ENCODE results near the genes MBIP and NKX2-1.

- PRO-cap, result no peak
Measured at GRCh38 chr14:34043633-34044287, 92.9 kb upstream of the EGLN3 start.

DNA sequence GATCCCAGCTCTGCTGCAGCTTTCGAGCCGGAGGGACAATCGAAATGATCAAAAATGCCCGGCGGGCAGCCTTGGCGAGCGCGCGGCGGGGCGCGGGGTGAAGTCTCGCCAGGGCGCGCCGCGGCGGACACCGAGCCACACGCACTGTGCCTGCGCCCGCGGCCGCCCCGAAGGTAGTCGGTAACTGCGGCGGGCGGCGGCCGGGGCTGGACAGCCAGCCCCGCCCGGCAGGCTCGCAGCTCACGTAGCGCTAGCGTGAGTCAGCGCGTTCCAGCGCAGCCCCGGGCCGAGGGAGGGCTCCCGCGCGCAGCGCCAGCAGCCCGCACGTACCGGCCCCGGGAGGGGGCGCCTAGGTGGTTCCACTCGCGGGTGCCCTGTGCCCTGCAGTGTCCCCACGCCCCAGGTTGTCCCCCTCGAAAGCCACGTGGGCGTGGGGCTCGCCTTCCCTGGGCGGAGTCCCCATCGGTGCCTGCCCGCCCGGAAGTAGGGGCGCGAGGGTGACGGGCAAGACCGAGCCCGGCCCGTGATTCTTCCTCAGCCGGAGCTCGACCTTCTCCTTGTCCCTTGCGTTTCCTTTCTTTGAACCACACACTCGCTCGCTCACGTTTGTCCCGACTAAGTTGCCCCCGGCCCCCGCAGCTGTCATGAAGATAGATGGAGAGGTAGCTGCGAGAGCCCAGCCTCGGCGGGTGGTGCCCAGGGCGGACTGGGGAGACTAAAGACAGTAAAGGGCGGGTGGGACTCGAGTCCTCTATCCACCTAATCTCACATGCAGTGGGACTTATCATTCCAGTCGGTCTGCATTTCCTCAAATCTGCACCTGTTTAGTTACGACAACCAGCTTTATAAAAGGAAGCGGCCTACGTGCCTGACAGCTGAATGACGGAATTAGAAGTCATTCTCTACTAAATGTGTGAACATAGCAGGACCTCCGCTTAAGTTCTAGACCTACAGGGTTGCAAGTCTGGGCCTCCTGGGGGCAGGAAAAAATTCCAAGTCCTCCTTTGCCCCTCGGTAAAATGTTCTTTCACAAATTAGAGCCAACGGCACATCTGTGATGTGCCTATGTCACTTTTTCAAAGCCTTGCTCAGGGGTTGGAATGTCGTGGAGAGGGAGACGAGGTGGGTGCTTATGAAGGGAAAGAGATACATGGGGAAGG is 109.6 kb upstream of the EGLN3 start:
- PRO-cap, result bidirectional peak, plus-strand start at position 286 of the sequence, minus-strand start at position 148 of the sequence

- PRO-cap, result no peak
Measured at GRCh38 chr14:34556508-34556794, 16.9 kb upstream of the EAPP start.

GRCh38 chr14:34650597-34651245 is 20.8 kb upstream of the SNX6 start:
- PRO-cap, result no peak

GRCh38 chr14:34700072-34700682 is 14.2 kb downstream of the CFL2 start:
- PRO-cap, result no peak

GRCh38 chr14:34710972-34711585 is 3.3 kb downstream of the CFL2 start:
- PRO-cap, result no peak

GRCh38 chr14:34872722-34873147 is 2.4 kb downstream of the BAZ1A start:
- PRO-cap, result unidirectional peak, plus-strand start at chr14:34872999

GRCh38 chr14:35197058-35197505 is 74.7 kb downstream of the PRORP start:
- PRO-cap, result no peak

DNA sequence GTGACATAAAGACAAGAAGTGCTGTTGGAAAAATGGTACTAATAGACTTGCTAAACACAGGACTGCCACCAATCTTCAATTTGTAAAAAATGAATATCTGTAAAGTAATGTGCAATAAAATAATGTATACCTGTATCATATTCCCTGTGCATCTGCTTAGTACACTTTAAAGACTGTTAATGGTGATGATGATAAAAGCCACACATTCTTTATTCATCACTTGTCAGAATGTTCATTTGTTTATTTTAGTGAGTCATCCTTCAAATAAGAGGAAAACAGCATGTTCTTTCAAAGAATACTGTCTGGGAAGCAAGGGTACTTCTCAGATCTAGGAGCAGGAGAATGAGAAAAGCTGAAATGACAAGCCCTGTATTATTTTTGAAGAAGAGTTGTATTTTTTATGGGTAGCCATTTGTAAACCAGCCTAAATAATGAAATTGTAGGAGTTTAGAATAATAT is 78.3 kb upstream of the PSMA6 start:
- PRO-cap, result no peak

- PRO-cap, result no peak
Measured at GRCh38 chr14:35285189-35285833, 6.9 kb upstream of the PSMA6 start.

DNA sequence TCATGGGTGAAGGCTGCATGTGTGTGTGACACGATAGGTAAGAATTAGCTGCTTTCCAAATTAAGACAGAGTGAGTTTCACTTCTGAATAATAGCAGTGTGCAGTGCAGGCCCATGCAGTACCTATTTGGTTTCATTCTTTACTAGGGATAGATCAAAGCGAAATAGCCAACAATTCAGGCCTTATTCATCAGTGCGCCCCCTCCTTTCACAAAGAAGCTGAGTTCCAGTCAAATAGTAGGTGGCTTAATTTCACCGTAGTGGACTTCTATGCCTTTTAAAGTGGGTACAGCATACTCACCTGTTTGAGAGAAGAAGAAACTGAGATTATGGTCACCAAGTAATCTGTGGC is 6.4 kb upstream of the PSMA6 start:
- PRO-cap, result no peak

- PRO-cap, result no peak
Measured at GRCh38 chr14:35374170-35374916, 30.2 kb downstream of the NFKBIA start.

- PRO-cap, result no peak
Measured at GRCh38 chr14:35408927-35409593, 4.5 kb upstream of the NFKBIA start.

DNA sequence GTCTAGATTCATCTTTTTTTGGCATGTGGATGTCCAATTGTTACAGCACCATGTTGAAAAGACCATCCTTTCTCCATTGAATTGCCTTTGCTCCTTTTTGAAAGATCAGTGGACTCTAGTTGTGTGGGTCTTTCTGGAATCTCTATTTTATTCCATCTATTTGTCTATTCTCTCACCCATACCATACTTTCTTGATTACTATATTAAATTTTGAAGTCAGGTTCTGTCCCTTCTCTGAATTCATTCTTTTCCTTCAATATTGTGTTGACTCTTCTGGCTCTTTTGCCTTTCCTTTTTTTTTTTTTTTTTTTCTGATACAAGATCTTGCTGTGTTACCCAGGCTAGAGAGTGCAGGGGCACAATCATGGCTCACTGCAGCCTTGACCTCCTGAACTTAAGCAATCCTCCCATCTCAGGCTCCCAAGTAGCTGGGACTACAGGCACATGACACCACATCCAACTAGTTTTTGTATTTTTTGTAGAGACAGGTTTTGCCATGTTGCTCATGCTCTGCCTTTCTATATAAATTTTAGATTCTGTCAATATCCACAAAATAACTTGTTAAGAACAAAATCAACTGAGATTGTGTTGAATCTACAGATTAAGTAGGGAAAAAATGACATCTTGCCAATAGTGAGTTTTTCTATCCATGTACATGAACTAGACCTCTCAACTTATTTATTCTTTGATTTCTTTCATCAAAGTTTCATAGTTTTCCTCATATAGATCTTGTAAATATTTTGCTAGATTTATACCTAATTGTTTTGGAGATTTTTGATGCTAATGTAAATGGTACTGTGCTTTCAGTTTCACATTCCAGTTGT is 102.6 kb downstream of the RALGAPA1 start:
- PRO-cap, result no peak

- PRO-cap, result no peak
Measured at GRCh38 chr14:35739521-35740175, 69.4 kb downstream of the RALGAPA1 start.

GRCh38 chr14:36319805-36321118 is at the start of gene MBIP:
Gene MBIP (minus strand): TSS chr14:36320637.
- PRO-cap, result bidirectional peak, plus-strand start at chr14:36320775, minus-strand start at chr14:36320623

- PRO-cap, result bidirectional peak, plus-strand start at chr14:36520289, minus-strand start at chr14:36520166; bidirectional peak, plus-strand start at chr14:36520791, minus-strand start at chr14:36520741; bidirectional peak, plus-strand start at chr14:36520974, minus-strand start at chr14:36520864
Measured at GRCh38 chr14:36520023-36520899, at the start of gene NKX2-1. Gene NKX2-1 (minus strand): TSS chr14:36520232.

DNA sequence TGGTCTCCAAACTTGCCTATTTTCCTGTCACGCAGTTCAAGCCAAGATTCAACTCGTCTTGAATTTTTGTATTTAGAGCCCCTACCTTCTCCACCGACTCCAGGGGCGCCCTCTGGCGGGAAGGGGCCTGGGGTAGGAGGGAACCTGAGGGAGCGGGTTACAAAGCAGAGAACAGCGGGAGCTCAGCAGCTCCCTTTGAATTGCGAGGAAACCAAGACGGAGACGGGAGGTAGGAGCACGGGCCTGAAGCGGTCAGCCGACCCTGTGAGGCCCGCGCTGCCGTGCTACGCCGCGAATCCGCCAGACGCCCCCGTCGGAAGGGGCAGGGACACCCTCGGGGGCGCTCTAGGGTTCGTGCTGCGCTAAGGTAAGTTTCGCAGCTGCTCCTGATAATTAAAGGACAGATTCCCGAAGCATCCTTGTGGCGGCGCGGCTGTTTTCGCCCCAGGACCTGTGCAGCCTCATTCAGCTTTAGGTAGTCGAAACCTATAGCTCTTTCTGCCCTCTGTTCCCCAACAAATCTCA is 4.9 kb upstream of the NKX2-1 start:
- PRO-cap, result no peak

DNA sequence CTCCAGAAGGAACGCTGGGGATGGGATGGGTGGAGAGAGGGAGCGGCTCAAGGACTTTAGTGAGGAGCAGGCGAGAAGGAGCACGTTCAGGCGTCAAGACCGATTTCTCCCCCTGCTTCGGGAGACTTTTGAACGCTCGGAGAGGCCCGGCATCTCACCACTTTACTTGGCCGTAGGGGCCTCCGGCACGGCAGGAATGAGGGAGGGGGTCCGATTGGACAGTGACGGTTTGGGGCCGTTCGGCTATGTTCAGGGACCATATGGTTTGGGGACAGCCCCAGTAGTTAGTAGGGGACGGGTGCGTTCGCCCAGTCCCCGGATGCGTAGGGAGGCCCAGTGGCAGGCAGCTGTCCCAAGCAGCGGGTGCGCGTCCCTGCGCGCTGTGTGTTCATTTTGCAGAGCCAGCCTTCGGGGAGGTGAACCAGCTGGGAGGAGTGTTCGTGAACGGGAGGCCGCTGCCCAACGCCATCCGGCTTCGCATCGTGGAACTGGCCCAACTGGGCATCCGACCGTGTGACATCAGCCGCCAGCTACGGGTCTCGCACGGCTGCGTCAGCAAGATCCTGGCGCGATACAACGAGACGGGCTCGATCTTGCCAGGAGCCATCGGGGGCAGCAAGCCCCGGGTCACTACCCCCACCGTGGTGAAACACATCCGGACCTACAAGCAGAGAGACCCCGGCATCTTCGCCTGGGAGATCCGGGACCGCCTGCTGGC is 997 bp downstream of the PAX9 start:
- PRO-cap, result no peak

- PRO-cap, result no peak
Measured at GRCh38 chr14:37051630-37052078, 120.8 kb downstream of the SLC25A21 start.

Measured in sternocleidomastoid (tissue), 1 donor.